ENCODE measurements around a stretch of chr11.

GRCh38 chr11:128472597-128473162, 114.7 kb downstream of the ETS1 start:
- RRBS = no CpG with 5 or more reads among the region's 6 CpGs

- RRBS = no CpG with 5 or more reads among the region's 18 CpGs
These were observed 107.4 kb downstream of the ETS1 start for GRCh38 chr11:128479729-128480587.

DNA sequence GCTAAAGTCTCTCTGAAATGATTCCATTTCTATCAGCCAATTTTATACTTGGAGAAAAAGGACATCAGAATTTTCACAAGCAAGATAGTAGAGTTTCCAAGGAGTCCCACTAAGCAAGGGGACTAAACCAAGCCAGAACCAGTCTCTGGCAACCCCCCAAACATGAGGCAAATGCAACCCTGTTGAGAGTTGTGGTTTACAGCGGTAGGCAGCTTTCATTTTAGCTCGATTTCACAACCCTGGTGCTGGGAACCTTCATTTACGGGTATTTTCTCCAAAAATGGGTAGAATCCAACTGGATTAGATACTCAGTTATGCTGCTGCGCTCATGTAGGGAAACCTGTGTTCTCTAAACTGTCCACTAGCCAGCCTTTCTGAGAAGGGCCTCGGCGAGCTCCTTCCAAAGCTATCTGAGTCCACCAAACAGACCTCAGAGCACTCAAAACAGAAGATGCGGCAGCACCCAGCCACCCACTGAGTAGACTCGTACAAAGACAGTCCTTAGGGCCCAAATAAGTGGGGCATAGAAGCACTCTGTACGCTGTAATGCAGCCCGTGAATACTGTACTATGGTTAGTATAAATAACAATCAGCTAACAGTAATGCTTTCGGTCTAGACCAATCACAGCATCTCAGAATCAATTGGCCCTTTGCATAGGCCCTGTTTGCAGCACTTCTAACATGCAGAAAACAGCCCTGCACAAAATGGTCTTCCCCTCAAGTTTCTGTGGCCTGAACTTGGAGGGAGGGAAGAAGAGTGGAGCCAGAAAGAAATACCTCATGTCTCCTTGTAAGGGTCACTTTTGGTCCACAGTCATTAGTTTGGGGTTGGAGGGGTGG, 104.7 kb downstream of the ETS1 start:
- RRBS = no CpG with 5 or more reads among the region's 11 CpGs

- RRBS = no CpG with 5 or more reads among the region's 3 CpGs
These were observed 6.7 kb downstream of the ETS1 start for GRCh38 chr11:128580585-128581064.

GRCh38 chr11:128592283-128592925, 5.0 kb upstream of the ETS1 start:
- RRBS = no CpG with 5 or more reads among the region's 10 CpGs

GRCh38 chr11:128715527-128716197, 21.8 kb downstream of the FLI1 start:
- RRBS = no CpG with 5 or more reads among the region's 3 CpGs

- RRBS = no CpG with 5 or more reads among the region's 12 CpGs
These were observed 17.3 kb downstream of the KCNJ5 start for GRCh38 chr11:128908306-128909068.

GRCh38 chr11:129141629-129142385, 50.3 kb downstream of the ARHGAP32 start:
- RRBS = no CpG with 5 or more reads among the region's 6 CpGs

- RRBS = no CpG with 5 or more reads among the region's 12 CpGs
These were observed 51.7 kb upstream of the BARX2 start for GRCh38 chr11:129323845-129324472.

DNA sequence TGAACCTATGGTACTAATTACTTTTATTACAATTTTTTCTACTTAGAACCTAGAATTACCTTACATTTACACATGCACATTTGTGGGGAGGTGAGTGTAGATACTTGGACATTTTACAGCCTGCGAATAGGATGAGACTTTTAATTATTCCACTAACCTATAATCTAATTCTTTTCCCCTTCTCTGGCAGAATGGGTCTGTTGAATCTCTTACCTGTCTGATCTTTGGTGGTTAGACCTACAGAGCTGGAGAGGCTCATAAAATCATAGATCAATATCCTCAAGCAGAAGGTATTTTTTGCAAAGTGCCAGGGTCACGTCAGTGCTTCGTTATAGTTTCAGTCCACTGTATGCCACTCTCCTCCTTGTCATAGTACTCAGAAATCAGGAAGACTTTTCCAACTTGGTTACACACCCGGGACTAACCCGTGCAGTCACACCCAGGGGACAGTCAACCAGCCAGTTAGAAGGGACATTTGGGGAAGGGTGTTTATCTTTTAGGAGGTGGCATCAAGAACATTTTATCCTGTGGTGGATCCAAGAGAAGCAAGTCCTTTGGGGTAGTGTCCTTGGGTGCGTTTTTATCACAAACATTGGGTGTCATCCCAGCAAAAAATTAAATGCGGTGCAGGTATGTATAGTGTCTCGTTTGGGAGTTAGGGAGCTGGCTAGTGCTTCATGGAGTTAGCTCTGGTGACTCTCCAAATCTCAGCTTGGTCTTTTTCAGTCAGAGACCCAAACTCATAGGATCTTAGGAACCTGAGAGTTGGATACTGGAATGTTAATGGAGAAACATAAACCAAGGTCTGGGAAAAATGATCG, 4.3 kb downstream of the BARX2 start:
- RRBS = no CpG with 5 or more reads among the region's 9 CpGs

DNA sequence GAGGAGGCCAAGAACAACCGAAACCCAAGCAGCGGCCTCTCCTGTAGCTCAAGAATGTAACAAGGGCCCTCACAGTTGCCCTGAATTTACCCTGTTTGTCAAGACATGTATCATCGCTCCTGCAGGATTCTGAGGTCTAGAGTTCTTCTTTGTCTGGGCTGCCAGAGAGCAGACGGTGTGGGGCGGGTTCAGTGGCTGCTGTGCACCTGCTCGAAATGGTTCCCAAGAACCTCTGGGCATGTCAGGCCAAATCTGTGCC, 83.5 kb downstream of the BARX2 start:
- RRBS = no CpG with 5 or more reads among the region's 6 CpGs

DNA sequence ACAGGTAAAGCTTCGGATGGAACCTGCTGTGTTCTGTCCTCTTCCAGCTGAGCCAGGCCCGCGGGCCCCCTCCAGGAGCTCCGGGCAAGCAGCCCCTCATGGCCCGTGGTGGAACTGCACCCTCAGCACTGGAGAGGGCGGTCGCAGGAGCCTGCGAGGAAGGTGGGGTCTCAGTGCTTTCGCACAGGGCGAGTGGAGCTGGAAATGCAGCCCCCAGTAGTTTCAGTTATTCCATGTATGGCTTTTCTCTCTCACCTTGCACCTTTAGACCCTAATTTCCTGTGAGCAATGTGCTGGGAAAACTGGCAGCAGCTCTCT, 120.1 kb upstream of the TMEM45B start:
- RRBS = no CpG with 5 or more reads among the region's 10 CpGs

DNA sequence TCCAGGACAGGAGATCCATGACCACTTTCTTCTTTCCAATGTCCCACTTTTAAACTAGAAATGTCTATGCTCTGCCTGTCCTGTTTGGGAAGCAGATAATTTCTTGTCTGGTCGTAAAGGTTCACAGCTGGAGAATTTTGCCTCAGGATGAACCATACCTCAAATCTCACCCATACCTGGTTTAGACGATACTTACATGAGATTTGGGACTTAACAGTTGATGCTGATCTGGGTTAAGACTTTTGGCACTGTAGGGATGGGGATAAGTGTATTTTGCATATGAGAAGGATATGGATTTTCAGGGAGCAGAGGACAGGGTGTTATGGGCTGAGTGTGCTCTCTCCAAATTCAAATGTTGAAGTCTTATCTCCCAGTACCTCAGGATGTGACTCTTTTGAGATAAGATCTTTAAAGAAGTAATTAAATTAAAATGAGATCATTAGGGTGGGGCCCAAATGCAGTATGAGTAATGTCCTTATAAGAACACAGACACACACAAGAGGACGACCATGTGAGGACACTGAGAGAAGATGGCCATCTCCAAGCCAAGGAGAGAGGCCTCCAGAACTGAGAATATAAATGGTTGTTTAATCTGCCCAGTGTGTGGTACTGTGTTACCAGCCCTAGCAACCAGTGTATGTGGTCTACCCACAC, 20.6 kb downstream of the TMEM45B start:
- RRBS = no CpG with 5 or more reads among the region's 3 CpGs

GRCh38 chr11:129931976-129932516, 36.7 kb upstream of the NFRKB start:
- RRBS = no CpG with 5 or more reads among the region's 16 CpGs

DNA sequence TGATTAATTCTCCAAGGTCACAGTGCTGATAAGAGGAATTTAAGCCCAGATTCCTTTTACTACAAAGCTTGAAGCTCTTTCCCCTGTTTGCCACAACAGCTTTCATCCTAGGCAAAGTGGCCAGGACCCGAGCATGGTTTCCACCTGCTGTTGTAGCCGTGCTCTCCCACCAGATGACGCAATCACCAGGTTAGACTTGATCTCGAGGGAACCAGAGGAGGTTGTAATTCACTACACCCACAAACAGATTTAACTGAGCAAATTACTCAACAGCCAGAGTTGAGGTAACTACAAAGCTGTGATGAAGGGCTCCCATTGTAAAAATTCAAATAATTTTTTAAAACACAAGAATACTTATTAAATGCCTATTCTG, 10.3 kb downstream of the PRDM10 start:
- RRBS = no CpG with 5 or more reads among the region's 4 CpGs

GRCh38 chr11:130022169-130022708, 19.6 kb upstream of the PRDM10 start:
- RRBS = no CpG with 5 or more reads among the region's 22 CpGs

- RRBS = no CpG with 5 or more reads among the region's 3 CpGs
These were observed 7.0 kb downstream of the APLP2 start for GRCh38 chr11:130076590-130077289.

DNA sequence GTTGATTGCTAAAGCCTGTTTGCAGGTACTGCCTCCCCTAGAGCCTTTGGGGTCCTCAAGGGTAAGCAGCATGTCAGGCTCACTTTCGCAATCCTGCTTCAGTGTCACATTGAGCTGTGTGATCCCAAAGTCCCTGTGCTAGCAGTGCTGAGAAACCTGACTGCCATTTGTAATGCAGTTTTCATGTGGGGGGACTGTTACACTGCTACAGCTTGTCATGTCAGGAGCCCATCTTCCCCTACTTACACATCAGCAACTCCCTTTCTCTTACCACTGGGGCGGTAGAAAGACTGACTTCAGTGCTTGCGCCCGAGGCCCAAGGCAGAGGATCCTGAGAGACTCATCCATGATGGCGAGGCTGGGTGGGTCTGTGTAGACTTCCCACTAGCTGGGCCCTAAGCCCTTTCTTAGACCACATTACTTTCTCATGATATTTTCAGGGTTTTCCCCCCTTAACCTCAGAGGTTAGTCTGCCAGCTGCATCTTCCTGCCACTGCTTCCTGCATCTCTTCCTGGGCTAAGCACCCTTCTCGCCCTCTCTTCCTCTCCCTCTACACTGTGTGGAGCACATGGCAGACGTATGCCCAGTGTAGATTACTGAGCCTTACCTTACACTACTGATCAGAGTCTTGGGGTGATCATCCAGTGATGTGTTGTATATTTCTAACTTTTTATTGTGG, 40.7 kb upstream of the ST14 start:
- RRBS = no CpG with 5 or more reads among the region's 7 CpGs

DNA sequence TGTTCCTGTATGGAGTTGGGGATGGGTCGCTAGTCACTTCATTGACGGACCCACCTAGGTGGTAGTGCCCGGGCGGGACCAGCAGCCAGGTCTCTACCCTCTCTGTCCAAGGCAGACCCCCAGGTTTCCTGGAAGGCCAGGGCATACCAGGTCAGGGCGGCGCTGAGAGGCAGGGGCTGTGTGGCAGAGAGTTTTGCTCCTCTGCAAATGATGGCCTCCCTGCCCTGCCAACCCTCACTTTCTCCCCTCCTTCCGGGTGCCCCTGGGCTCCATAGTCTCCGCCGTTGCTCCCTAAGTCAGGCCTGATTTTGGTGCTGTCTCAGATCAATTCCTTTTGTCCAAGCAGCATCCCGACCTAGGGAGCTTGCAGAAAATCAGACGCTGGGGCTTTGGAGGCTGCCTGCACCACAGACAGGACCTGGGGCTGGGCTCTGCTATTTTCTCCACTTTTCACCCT, 1.2 kb downstream of the ST14 start:
- RRBS = no CpG with 5 or more reads among the region's 11 CpGs

GRCh38 chr11:130171172-130171991, 11.8 kb downstream of the ST14 start:
- RRBS = no CpG with 5 or more reads among the region's 8 CpGs

Measured in HGPS cell (cell line).